ENCODE measurements around a stretch of chr11.

DNA sequence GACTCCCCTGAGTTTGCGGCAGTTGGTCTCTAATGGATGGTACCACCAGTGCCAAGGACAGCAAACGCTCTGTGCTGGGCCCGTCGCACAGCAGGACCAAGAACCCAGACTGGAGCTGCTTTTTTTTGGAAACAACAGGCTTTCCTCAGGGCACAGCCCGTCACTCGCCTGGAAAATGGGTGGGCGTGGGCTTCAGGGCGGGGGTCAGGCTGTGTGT lies 62.8 kb downstream of the PPFIBP2 start:
- PRO-cap: no peak

DNA sequence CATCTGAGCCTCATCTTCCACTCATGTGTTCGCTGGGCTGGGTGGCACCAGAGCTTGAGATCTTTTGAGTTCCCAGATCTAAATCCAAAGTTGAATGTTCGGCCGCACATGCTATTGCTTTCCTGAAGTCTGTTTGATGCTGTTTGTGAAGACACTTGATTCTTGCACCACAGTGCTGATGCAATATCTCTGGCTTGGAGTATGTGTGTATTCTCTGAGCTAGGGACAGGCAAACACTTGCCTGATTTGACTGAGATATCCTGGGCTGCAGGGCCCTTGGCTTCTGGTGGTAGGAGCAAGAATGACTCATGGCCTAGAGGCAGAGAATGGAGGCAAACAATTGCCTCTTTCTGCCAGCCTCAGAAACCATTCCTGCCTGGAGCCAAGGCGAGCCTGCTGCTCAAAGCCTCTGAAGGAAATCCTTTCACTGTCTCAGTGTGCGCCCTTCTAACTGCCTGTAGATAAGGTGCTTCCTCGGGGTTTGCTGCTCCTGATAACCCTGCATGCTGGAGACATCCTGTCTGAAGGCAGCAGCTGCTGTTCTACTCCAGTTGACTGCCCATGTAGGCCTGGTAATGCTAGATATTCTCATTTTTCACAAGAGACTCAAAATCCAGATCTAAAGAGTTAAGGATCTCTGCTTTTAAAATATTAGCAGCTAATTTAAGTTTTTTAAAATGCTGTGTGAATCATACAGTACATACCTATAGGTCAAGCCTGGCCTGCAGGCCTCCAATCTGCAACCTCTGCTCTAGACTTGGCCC lies 72.9 kb downstream of the CYB5R2 start:
- PRO-cap: no peak

GRCh38 chr11:7612012-7612566 lies 61.2 kb downstream of the CYB5R2 start:
- PRO-cap: no peak

GRCh38 chr11:7994918-7995701 lies 8.0 kb downstream of the EIF3F start:
- PRO-cap: no peak

DNA sequence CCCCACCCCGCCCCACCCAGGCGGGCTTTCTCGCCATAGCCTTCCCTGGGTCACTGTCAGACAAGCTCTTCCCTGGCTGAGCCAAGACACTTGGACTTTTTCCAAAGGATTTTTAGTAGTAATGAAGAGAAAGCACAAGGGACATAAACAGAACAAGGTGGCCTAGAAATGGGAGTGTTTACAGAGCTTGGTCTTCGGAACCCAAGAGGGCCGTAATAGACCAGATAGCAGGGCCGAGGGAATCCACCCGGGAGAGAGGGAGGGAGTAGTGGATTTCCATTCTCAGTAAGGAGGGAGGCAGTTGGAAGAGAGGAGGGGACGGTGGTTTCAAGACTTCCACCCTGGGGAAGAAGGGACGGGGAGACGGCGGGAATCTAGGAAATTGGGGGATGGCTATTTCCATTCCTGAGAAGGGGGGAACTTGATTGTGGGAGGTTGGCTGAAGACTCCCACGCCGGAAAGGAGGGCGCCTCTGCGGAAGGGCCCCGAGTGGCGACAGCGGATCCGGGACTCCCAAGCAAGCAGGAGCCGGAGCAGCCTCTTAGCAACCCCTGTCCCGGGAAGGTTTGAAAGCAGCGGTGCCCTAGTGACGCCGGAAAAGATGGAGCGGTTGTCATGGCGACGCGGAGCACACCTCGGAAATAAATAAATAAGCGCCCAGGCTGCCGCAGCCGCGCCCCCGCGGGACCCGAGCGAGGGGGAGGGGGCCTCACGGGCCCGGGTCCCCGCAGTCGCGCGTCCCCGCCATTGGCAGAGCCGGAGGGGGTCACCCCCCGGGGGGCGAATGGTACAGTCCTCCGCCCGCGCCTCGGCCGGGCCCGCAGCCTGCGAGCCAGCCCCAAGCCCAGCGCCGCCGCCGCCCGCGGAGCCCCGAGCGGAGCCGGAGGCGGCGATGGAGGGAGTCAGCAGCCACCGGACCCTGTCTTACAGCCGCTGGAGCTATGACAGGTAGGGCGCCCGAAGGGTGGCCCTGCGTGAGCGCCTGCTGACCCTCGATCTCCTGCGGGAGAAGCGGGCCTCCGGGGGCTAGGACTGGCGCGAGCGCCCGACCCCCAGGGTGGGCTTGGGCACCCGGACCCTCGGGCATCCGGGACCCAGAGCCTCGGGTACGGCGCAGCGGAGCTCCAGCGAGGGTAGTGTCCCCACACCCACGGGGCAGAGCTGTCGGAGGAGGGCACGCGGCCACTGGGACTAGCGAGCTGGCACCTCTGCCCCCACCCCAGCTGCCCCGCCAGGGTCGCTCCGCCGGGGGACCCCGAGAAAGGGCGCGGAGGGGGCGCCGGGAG lies 31.7 kb downstream of the EIF3F start:
- PRO-cap: bidirectional peak, plus-strand start at position 695 of the sequence, minus-strand start at position 559 of the sequence; unidirectional peak, plus-strand start at position 922 of the sequence

DNA sequence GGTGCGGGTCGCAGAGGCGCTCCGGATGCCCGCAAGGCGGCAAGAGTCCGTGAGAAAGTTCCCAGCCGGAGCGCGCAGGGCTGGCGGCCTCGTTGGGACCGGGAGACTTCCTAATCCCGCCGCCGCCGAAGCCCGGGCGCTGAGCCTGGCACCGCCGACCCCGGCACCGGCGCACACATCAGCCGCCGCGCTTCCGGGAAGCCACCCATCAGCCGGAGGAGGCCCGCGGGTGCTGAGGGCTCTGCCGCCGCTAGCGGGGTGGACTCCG lies 4.3 kb upstream of the LMO1 start:
- PRO-cap: bidirectional peak, plus-strand start at position 208 of the sequence, minus-strand start at position 187 of the sequence

GRCh38 chr11:8689800-8691069 lies 7.6 kb downstream of the RPL27A start:
- PRO-cap: no peak

DNA sequence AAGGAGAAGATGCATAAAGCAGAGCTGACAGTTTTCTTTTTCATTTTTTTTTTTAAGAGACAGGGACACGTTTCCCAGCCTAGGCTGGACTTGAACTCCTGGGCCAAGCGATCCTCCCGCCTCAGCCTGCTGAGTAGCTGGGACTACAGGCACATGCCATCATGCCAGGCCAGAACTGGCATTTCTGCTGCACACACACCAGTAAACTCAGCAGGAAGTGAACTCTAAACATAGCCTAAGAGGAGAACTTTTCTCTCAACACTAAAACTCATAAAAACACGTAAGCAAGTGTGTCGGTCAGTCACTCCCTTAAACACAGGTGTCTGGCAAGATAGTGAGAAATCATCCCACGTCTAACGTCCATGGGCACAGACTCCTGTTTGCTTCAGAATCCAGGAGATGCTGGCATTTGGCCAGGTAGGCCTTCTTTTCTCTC lies 23.2 kb downstream of the DENND2B start:
- PRO-cap: no peak

DNA sequence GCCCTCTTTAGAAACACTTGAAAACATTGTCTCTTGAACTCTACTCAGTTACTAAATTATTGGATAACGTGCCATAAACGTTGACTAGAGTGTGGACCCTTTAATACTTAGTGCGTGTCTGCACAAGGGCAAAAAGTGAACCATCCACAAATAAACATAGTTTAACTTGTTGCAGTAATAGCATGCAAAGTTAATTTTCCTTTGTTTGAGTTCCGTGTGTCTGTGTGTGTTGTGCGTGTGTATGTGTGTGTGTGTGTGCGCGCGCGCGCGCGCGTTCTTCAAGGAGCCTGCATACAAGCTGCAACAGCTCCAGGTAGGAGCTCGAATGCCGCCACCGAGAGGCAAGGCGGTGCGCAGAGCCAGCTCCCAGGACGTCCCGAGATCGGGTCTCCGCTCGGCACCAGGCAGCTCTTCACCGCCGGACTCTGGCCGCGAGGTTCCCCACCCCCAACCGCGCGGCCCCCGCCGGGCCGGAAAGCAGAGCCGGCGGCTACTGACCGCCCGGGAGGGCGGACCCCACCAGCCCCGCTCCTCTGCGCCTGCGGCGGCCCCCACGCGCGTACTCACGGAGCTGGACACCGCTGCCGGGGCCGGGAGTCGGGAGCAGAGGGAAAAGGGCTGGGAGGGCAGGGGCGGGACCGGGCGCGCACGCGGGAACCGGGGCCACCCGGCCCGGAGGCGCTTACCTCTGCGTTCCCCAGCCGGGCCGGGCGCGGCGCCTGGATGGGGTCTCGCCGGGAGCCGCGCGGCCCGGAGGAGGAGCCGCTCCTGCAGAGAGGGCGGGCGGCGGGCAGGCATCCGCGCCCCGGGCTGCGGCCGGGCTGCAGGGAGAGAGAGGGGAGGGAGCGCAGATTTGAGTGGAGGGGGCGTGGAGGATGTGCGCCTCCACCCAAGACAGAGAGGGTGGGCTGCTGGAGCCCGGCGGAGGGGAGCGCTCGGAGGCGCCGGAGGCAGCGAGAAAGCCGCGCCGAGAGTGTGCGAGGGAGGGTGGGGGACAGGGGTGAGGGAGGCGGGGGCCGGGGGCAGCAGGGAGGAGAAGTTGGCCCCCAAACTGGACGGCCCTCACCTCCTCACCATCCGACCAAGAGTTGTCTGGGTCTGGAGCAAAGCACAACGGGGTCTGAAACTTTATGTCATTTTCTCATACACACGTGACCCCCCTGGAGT lies 40.3 kb upstream of the AKIP1 start:
- PRO-cap: unidirectional peak, plus-strand start at position 324 of the sequence; unidirectional peak, minus-strand start at position 1,103 of the sequence

GRCh38 chr11:8962970-8963607 lies 1.2 kb downstream of the TMEM9B start:
- PRO-cap: no peak

DNA sequence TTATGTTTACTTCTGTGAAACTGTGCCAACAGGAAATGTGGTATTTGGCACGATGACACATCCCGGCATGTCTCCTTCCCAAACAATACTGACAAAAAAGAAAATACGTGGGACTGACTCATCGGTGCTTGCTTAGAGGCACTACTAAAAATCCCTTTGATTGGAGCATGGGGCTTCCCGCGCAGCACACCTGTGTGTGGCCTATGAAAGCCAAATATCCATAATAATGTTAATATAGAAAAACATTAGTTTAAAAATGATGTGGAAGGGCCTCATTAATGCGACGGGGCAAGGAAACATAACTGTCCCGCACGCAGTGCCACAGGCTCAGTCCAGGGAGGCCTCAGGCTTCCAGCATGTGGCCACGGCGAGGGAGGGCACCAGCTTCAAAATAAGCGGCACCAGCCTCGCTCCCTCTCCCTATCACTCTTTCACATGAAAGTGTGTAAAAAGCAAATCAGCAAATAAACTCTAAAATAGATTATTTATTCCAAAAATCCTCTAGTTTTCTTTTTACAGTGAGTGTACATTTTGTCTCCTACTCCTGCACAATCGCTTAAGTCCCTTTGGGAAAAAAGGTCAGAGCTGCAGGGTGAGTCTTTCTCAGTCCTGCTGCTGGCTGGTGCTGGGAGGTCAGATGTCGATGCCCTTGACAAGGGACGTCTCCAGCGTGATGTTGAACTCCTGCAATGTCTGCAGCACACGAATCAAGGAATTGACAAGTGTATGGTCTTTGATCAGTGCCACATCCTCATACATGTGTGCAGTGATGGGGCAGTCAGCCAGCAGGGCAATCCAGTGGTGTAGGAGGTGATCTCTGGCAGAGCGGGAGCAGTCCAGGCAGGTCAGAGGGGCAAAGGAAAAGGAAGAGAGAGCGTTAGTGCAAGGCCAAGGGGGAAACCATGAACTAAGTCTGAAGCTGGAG lies 47.9 kb upstream of the SCUBE2 start:
- PRO-cap: no peak

GRCh38 chr11:9264361-9265240 lies 549 bp downstream of the DENND5A start:
- PRO-cap: unidirectional peak, plus-strand start at chr11:9264431; unidirectional peak, plus-strand start at chr11:9264607; unidirectional peak, plus-strand start at chr11:9264706; bidirectional peak, plus-strand start at chr11:9264894, minus-strand start at chr11:9265098

- PRO-cap: bidirectional peak, plus-strand start at chr11:9385394, minus-strand start at chr11:9385368
Measured at GRCh38 chr11:9385284-9385783, 882 bp downstream of the IPO7 start.

DNA sequence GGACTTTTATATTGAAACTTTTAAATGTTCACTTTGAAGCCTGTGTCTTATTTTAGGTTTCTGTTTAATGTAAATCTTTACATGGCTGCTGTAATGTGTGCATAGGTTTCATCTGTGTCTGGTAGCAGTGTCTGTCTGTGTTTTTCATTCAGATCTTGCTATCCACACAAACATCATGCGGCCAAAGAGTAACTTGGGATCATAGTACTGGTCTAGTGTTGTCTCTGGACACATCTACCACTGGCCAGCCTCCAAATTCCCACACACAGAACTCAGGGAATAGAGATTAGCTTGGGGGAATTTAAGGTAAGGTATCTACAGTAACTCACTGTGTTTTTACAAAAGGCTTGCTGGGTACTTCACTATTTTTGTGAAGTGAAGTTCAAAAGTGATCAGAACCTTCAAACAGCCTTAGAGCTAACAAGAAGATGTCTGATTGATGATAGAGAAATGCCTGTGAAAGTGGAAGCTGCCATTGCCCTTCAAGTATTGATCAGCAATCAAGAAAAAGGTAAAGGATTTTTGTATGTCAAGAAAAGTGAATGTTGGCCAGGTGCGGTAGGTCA lies 32.0 kb upstream of the ZNF143 start:
- PRO-cap: no peak

GRCh38 chr11:9532945-9533393 lies 40.5 kb upstream of the WEE1 start:
- PRO-cap: no peak

DNA sequence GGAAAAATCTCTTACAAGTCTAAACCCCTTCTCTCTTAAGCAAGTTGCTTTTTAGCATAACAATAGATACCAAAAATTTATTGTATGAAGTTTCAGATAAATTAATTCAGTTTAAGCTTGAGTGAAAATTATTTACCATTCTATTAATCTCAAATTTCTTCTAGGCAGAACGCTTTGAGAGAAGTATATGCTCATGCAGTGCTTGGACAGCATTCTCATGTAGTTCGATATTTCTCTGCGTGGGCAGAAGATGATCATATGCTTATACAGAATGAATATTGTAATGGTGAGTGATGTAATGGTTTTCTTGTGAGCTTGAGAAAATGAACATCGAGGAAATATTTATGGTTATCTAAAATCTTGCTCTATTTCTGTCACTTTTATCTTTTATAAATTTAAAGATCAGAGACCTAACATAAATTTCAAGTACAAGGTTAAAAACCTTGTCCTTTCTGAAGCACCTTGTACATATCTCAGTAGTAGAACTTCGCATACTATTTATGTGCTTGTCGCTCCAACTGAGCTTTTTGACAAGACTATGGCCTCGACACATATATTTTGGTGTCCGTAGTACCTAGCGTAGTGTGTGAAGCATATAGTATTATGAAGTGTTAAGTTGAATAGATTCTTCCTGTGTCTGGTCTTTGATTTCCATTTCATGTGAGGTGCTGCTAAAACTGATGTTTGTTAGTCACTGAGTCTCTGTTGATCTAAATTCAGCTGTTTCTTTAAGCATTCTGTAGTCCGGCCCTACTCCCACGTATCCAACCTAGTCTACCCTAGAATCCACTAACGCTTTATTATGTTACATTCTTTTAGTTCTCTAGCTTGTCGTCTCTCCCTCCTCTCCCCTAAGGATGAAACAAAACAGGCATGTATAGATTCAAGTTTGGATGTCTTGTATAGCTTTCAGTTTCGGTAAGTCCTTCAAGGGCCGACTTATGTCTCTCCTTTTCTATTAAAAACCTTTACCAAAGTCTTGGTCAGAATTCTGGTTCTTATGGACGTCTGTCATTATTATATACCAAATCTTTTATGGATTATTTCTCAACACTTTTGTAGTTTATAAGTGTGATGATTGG lies 3.8 kb downstream of the WEE1 start:
- PRO-cap: no peak

DNA sequence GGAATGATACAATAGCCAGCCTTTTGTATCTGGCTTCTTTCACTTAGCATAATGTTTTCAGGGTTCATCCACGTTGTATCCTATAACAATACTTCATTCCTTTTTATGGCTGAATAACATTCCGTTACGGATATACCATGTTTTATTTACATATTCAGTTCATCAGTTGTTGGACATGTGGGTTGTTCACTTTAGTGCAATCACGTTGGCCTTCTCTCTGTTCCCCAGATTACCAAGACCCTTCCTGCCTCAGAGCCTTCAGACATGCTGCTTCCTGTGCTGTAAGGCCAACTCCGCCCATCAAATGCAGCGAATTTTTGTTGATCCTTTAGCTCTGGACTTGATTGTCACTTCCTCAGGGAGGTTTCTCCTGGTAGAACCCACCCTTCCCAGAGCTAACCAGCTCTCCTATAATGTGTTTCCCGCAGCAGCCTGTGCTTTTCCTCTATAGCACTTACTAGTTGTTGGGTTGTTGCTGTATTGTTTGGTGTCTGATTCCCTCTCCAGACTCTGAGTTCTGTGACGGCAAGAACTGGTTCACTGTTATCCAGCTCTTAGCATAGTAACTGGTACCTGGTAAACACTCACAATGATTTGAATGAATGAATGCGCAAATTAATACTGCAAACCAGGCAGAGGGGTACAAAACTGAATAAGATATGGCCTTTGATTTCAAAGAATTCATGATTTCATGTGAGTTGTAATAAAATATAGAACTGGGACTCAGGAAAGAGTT lies 39.5 kb downstream of the SWAP70 start:
- PRO-cap: no peak

DNA sequence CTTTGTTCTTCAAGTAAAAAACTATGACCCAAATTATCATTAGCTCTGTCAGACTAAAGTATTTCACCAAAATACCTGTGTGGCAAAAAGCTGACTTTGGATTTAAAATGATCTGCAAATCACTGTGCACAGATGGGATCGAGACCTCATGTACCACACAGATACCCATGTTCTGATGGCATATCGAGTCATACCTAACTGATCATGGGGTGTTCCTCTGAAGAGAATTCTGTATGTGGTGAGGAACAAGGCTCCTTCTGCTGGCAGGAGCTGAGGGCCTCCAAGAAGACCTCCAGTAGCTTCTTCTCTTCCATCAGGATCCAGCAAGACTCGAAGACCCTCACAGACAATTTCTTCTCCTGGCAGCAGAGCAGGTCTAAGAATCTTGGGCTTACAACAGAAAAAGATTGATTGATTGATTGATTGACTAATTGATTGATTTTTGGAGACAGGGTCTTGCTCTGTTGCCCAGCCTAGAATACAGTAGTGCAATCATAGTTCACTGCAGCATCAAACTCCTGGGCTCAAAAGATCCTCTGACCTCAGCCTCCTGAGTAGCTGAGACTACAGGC lies 186.0 kb downstream of the SWAP70 start:
- PRO-cap: no peak

DNA sequence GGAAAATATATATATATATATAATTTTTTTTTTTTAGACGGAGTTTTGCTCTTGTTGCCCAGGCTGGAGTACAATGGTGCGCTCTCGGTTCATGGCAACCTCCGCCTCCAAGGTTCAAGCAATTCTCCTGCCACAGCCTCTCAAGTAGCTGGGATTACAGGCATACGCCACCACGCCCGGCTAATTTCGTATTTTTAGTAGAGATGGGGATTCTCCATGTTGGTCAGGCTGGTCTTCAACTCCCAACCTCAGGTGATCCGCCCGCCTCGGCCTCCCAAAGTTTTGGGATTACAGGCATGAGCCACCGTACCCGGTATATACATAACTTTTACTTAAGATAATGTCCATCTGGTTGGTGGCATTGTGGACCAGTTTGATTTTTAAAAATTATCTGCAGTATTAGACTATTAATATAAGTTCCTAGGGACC lies 228.7 kb downstream of the SWAP70 start:
- PRO-cap: no peak

GRCh38 chr11:10224452-10225121 lies 69.4 kb downstream of the SBF2 start:
- PRO-cap: no peak

Measured in neuron (in vitro differentiated cells).